ENCODE results near the genes NXPH2 and KYNU.

DNA sequence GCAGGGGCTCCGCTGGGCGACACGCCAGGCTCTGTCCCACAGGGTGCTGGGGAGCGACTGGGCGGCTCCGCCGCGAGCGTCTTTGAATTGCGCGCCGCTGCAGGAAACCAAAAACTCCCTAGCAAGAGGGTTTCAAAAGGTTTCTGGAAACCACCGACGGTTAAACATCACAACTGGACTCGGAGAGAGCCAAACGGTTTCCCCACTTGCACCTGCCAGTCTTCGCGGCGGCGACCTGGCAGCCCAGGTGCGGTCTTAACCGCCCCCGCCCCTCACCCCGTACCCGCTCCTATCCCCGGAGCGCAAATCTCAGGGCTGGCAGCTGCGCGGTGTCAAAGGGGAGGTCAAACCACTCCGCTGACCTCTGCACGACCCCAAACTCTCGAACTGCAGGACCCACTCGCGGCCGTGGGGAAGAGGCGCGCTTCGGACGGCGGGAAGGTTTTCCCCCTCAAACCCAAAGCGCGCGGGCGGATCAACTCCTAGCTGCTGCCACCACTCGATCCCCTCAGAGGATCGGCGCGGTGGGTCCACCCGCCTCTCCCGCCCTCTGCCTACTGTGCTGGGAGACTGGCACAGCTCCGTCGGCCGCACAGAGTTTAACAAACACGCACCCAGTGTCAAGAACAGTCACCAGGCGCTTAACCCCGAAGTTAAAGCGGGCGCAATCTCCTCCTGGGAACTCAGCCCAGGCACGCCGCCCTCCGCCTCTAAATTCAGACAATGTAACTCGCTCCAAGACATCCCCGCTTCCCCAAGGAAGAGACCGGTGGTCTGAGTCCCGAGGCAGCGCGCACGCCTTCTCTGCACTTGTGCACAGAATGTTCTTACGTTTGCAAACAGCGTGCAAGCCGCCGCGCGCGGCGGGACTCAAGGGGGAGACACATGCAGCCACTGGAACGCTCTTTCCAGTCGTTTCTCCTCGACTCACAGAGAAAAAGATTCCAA is 760 bp downstream of the CXCR4 start:
- PRO-cap, result no peak

- PRO-cap, result no peak
Measured at GRCh38 chr2:136127202-136128035, 9.5 kb upstream of the CXCR4 start.

DNA sequence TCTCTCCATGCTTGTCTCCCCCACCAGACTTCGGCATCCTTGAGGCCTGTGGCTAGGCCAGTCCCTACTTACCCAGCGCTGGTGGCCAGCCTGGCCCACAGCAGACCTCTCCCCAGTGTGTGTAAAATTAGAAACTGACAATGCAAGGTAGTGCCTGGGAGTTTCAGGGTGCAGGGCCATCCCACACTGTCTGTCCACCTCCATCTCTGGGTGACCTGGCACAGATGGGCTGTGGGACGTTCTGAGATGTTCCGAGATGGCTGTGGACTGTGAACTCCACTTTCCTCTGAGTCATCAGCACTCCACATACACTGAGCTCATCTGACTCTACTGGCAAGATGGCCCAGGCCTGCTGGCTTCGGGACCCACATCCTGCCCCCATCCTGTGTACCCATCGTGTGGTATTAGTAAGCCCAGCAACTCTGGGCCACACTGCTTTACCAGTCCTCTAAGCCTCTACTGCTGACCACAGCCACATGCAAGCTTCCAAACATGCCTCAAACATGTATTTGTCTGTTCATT is 124.7 kb upstream of the CXCR4 start:
- PRO-cap, result no peak

DNA sequence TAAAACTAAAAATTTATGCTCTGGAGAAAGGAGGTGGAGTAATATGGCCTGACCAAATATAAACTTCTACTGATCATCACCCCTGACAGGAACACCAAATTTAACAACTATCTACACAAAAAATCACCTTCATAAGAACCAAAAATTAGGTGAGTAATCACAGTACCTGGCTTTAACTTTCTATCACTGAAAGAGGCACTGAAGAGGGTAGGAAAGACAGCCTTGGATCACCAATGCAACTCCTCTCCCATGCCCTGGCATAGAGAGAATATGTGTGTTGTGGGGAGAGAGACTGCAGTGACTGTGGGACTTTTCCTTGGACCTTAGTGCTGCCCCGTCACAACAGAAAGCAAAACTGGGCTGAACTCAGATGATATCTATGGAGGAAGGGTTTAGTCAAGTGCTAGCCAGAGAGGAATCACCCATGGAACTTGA is 106.1 kb upstream of the SPOPL start:
- PRO-cap, result no peak

- PRO-cap, result unidirectional peak, minus-strand start at chr2:138780798
Measured at GRCh38 chr2:138780036-138780892, at the start of gene NXPH2. Gene NXPH2 (minus strand): TSS chr2:138780390.

- PRO-cap, result no peak
Measured at GRCh38 chr2:142037185-142037652, 93.6 kb downstream of the LRP1B start.

DNA sequence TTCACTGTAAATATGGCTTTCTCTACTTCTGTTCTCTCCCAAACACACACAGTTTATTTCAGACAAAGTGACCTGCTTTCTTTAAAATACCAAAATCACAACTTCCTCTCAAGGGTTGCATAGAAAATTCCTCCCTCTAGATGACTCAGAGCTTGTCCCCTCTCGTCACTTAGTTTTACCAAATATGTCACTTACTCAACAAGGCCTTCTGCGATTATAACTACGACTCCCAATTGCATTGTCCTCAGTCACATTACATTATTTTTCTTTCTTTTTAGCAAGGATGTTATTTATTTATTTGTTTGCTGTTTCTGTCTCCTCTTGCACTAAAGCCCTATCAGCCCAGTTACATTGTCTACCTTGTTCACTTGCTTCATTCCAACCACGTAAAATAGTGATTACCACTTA is 9.4 kb downstream of the LRP1B start:
- PRO-cap, result no peak

DNA sequence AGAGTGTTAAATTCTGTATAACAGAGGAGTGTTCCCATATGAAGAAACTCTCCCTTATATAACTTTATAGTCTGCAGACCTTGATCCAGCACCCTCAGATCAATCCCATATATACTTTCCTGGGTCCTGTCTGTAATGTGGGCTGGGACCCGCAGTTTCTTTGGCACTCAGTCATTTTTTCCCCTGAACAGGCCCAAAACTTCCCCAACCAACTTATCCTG is 331.9 kb upstream of the LRP1B start:
- PRO-cap, result no peak

- PRO-cap, result no peak
Measured at GRCh38 chr2:142750721-142751428, 126.6 kb upstream of the KYNU start.

GRCh38 chr2:142877289-142877773 is at the start of gene KYNU:
Gene KYNU (plus strand): TSS chr2:142877664.
- PRO-cap, result no peak

- PRO-cap, result no peak
Measured at GRCh38 chr2:142935432-142935936, 58.0 kb downstream of the KYNU start.

DNA sequence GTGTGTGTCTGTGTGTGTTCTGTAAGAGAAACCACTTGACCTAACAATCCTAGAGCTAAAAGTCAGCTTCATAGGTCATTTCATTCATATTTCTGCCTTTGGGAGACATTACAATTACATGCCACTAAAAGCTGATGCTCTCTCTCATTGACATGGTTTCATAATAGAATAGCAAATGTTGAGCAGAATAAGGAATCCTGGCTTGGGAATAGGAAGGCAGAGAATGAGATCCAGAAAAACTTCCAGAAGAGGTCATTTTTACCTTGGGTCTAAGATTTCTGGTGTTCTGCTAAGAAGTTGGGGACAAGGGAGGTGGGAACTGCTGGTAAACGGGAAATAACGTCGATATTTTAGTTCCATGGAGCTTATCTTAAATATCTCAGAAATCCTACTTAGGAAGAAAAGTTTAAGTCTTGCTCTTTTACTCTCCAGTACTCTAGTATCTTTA is 96.5 kb upstream of the ARHGAP15 start:
- PRO-cap, result no peak

- PRO-cap, result no peak
Measured at GRCh38 chr2:143040341-143040745, 88.9 kb upstream of the ARHGAP15 start.

- PRO-cap, result no peak
Measured at GRCh38 chr2:143247044-143247453, 117.8 kb downstream of the ARHGAP15 start.

DNA sequence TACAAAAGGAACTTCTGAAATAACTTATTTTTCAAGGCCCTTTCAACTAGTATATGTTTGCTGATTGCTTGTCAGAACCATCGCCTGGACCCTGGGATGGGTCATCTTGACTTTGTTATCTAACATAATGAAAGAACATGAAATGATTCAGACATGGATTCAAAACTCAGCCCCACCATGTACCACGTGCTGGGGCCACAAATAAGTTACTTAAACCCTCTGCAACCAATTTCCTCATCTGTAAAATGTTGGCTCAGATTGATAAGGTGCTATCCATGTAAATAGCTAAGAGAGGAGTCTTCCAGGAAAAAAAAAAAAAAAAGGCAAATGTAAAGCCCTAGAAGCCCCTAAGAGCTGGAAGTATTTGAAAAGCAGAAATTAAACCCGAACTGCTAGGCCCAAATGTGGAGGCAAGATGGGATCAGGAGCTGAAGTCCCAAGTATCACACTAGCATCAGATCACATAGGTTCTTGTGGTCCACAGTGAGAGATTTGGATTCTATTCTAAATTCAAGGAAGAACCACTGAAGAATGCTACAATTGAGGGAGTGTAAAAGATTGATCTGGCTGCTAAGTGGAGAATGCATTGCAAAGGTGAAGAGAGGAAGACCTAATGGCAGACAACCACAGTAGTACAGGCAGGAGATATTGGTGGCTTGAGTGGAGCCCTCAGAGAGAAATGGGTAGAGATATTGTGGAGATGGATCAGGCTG is 574.6 kb downstream of the ARHGAP15 start:
- PRO-cap, result no peak

DNA sequence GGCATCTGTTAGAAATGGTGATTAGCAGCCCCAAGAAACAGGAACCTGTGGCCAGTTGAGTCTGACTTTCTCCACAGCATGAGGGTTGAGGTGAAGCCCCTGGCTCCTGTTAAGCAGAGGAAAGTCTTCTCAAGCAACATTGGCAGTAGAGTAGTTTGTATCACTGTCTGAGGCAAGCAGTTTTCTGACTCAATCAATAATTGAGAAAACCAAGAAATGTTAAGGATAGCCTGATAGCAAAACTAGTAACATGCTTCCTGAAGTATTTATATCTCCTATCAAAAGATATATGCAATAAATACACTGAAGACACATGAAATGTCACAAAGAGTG is 389.7 kb downstream of the GTDC1 start:
- PRO-cap, result no peak

GRCh38 chr2:144421576-144422385 is 89.5 kb upstream of the GTDC1 start:
- PRO-cap, result no peak

- PRO-cap, result no peak
Measured at GRCh38 chr2:144425779-144426780, 93.8 kb upstream of the GTDC1 start.

DNA sequence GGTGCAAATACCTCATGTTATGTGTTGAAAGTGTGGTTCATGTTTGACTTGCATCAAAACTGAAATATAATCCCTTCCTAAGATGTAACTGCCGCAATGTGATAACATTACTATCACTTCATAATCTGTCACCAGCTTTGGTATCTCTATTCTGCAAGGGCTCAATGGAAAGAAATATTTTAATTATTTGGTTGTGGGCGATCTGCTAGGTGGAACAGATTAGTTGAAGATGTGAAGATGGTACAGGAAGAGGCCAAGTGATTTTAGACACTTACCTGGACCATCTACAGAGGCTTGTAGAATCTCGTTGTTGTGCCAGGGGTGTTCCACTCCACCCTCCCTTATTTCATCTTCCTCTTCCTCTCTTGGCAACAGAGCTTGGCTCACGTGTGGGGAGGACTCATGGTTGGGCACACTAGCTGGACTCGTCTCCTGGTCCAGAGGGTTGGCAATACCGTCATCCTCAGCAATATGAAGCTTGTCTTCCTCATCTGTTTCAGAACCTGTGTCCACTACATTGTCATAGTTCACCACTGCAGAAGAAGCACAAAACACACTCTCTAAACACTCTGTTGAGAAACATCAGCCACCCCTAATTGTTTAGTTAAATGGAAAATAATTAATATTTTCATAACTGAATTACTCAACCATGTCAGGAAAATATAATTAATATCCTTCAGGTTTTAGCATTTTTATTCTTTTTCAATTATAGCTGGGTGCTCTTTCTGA is 90.3 kb downstream of the ZEB2 start:
- PRO-cap, result no peak

GRCh38 chr2:144430613-144432027 is 88.8 kb downstream of the ZEB2 start:
- PRO-cap, result no peak

All from endodermal cell (in vitro differentiated cells).